Thoracic aorta (tissue), 1 donor: ENCODE results near the gene FGF6.

DNA sequence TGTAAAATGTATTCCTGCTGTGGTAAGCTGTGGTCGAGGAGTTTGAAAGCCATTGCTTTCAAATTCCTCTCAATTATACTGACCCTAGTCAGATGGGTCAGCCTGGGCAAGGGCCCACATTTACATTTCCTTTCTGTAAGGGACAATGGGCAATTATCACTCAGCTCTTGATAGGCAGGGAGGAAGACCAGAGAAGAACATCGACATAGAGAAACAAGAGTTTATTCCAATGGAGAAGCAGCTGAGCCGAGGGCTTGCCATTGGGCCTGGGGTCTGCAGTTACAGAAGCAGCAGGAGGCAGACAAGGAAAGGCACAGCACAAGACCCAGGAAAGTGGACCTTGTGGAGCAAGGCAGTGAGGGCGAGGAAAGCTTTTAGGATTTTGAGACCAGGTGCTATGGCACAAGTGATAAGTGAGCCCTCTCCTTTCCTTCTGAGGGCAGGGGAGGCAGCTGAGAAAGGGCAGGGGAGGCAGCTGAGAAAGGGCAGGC, 9.6 kb downstream of the NRIP2 start:
- RAMPAGE, long total RNA: no peak

GRCh38 chr12:2841077-2841402, 6.2 kb upstream of the NRIP2 start:
- RAMPAGE, long total RNA: no peak

DNA sequence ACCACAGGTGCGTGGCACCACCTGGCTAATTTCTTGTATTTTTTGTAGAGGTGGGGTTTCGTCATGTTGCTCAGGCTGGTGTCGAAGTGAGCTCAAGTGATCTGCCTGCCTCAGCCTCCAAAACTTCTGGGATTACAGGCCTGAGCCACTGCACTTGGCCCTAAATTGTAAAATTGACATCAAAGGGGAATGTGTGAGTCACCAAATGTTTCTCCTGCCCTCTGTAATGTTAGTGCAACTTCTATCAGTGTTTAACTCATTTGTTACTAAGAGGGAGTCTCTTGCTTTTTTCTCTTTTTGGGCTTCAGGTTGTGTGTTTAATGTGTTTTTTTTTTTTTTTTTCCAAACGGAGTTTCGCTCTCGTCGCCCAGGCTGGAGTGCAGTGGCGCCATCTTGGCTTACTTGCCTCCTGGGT, 2.3 kb downstream of the TULP3 start:
- RAMPAGE, long total RNA: no peak

DNA sequence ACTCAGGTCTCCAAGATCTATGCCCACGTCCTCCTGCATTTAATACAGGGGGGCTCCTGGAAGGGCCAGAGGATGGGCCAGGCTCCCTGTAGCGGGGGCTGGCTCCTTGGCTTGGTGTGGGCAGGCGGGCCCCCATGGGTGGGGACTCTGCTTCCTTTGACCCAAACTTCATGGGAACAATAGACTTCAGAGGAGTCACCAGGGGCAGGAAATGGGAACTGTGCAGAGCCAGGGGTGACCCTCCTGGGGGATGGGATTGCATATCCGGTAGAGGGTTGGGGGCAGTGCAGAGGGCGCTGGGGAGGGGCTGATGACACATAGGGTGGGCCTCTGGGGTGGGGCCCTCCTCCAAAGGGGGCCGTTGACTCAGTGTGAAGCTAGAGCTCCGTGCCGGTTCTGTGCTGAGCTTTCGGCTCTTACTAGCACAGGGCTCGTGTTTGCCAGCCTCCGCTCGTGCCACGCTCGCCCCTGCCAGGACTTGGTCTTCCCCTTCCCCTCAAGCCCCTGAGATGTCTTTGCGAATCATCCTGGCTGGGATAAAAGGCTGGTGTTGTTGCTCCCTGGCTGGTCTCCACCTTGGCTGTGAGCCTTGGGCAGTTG, 4.7 kb downstream of the TEAD4 start:
- RAMPAGE, long total RNA: no peak

DNA sequence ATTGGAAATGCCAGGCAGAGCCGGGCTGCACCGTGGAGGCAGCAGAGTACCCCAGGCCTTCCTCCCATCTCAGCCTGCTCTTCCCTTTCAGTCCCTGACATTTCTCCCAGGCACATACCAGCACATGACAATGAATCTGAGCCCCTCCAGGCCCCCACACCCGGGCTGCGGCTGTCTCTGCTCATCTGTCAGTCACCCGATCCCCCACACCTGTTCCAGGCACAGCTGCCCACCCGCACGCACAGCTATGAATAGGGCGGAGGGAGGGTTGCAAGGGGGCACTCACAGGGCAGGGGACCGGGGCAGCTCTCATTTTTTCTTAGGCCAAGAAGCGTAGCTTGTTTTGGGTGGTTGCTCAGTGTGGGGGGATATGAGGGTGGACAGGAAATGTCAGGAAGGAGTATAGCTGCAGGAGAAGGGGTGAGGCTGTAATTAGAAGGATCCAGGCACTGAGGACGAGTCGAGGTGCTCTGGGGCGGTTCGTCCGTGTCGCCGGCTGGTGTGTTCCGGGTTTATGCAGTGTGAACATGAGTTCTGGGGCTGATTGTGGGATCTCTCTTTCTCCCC, 43.6 kb upstream of the TSPAN9 start:
- RAMPAGE, long total RNA: no peak

DNA sequence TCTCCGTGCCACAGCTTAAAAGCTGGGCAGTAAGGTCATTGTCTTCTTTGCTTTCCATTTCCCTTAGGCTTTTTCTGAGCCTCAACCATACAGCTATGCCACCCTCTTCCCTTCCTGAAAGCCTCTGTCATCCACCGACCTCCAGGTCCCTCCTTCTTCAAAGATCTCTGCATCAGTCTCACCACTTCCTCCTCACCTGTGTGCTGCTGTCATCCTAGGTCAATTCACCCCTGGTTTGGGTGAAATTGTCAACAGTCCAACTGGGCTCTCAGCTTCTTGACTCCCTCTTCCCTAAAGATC, 15.7 kb upstream of the TSPAN9 start:
- RAMPAGE, long total RNA: no peak

DNA sequence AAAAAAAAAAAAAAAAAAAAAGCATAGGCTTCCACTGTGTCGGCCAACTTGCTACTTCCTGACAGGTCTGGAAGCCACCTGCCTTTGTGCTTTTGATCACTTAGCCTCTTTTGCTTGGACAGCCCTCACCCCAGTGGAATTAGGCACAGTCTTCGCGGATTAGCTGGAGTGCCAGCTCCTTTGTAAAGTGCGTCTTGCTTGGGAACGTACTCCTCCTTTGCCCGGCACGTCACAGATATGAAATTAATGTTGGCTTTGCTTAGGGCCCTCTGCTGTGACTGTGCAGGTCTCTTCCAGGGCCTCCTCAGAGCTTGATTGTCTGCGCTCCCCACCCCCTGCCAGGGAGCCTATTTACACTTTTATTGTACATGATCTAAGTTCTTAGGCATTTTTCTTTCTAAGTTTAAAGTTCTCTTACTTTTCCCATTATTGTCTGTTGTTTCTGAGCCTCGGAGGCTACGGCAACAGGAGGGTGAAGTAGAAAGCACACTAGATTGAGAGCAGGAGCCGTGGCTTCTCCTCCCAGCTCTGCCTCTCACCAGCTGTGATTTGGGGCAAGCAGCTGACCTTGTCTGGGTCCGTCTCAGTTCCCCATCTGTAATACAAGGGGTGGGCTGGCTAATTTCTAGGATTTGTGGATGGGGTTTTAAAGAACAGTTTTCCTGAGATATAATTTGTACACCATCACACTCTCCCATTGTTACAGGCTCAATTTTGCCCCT, 81.7 kb downstream of the TSPAN9 start:
- RAMPAGE, long total RNA: no peak

- RAMPAGE, long total RNA: no peak
These were observed 128.8 kb downstream of the TSPAN9 start for GRCh38 chr12:3205778-3206631.

DNA sequence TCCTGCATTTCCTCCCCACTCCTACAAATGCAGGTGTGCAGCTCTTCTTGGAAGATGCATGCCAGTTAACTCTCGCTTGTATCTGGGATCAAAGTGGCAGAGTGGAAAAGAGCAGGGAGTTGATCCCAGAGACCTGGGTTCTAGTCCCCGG, 136.6 kb downstream of the TSPAN9 start:
- RAMPAGE, long total RNA: no peak

DNA sequence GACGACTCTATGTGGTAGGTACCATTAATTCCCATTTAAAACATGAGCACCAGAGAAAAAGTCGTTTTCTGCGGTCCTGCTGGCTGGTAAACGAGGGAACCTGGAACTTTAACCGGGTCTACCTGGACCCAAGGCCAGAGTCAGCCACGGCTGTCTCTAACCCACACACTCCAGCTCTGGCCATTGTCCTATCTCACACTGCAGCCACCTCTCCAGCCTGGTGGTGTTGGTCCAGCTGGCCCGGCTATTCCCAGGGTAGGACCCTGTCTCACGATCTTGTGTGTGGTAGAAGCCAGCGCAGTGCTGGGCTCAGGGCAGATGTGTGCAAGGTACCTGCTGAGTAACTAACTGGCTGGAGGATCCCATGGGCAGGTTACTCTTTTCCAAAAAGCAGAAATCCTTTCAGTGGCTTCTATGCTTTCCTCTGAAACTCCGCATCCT, 187.6 kb downstream of the TSPAN9 start:
- RAMPAGE, long total RNA: no peak

- RAMPAGE, long total RNA: no peak
These were observed 201.2 kb downstream of the TSPAN9 start for GRCh38 chr12:3278424-3278818.

DNA sequence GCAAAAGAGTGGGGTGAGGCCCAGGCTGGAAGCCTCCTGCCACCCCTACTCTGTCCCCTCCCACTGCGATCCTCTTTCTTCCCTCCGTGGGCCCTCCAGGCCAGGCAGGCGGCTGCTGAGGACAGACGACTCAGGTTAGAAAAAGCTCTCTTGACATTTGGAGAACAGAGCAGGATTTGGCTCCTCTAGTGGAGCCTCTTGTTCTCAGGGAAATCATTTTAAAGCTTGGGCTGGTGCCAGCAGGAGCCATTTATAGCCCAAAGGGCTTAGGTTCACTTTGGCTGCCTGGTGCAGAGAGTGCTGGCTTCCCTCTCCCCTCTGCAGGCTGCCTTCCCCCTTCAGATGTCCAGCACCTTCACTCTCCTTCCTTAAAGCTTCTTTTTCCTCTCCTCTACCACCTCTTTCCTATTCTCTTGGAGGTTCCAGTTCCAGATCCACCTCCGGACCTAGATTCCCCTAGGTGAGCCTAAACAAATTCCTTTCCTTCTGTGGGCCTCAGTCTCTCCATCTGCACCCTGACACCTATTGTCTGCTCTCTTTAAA, 43.1 kb downstream of the PRMT8 start:
- RAMPAGE, long total RNA: no peak

GRCh38 chr12:3704618-3705244, 48.2 kb downstream of the CRACR2A start:
- RAMPAGE, long total RNA: no peak

DNA sequence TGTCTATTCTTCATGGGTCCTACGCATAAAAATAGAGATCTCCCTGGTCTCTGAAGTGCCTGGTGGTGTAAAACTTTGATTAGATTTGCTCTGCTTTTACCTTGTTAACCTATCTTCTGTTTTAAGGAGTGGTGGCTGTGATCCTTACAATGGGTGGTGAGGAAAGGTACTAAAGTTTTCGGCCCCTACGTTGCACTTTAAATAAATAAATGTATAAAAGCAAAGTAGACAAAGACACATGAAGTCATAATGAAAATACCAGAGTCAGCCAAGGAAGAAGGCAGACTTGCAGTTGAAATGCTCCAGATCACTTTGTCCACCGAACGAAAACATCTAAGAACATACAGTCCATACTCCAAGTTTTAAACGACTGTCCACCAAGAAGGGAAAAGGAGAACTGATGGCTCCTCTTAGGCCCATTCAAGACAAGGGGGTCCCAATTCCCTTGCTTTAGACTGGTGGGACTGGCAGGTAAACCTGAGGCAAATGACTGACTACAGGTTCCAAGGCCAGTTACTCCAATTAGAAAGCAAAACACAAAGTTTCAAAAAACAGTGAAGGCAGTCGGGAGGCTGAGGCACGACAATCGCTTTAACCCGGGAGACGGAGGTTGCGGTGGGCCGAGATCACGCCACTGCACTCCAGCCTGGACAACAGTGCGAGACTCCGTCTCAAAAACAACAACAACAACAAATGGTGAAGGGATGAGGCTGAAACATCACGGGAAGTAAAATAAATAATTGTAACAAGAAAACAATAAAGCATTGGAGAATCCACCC, 757 bp downstream of the PARP11 start:
- RAMPAGE, long total RNA: no peak

GRCh38 chr12:4275967-4276518, 2.5 kb downstream of the CCND2 start:
- RAMPAGE, long total RNA: no peak

DNA sequence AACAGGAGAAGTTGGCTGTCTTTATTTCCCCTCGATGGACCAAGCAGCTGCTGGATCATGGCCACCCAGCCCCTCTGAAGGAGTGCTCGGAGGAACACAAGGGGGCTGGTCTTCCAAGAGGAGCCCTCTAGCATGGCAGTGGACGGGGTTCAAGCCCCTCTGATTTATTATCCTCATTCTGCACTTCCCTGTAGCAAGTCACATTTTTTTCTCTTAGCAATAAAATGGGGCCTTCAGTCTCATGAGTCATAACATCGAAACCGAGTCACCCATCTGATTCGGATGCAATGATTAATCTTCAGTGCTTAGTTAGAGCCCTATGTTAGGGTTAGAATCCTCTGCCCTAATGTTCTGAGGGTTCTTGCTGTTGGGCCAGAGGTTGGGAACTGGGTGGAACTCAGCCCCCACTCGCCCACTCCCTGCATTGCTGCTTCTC, 14.2 kb downstream of the CCND2 start:
- RAMPAGE, long total RNA: no peak

DNA sequence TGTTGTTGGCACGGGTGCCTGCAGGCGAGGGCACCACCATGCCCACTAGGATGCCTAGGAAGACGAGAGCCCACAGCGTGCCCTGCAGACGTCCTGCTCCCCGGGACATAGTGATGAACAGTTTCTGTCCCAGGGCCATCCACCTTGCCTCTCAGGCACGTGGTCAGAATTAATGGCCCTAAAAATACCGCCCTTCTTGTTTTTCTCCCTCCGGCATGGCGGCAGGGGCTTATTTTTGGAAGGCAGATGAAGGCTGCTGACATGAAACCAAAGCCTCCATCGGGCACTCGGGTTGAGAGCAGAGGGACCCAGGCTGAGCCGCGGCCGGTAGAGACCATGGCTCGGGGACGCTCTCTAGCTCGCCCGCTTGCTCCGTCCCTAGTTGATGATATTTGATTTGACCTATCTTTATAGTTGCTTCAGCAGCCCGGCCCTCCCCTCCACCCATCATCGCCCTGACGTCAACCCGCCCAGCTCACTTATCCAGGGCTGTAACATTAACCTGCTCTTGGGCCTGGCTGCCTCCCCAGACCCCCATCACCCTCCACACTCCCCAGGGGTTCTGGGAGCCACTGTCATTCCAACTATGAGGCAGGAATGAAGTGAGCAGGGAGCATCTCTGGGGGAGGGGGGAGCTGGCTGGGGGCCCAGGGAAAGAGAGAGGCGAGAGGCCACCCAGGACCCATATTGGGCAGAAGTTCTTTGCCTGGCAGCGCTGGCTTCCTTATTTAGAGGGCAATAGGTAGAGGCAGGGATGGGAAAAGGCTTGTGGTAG, at the start of gene FGF6:
FGF6 (minus strand) TSS at position 384 of the 775 bp plus-strand sequence.
- RAMPAGE, long total RNA: no peak

- RAMPAGE, long total RNA: no peak
These were observed 31.5 kb upstream of the FGF6 start for GRCh38 chr12:4477143-4477497.

GRCh38 chr12:4488190-4488954, 42.8 kb upstream of the FGF6 start:
- RAMPAGE, long total RNA: no peak

DNA sequence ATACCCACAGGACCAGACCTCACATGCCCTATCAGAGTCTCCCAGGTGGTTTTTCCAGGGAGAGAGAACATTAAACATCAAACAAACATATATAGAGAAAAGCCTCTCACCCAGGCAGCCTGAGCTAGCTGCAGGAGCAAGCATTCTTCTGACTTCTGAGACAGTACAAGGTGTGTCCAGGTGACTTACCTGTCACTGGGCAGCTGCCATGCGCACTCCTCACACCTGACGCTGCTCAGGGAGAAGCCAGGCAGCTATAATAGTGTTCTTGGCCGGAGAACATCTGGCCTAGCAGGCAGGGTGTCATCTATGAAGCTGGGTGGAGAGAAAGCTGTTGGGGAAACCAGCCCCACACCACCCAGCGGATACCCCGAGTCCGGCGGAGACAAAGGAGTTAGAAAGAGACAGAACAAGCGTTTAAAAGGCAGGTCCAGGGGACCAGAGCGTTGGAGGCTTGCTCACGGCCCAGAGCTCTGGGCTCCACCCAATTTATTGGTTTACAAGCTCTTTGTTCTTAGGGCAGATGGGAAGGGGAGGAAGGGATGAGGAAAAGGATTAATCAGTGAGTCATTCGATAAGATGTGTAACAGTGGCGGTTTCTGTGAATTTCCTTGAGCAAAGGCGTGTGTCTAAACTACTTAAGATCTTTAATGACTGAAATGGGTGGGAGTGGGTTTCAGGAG, 383 bp upstream of the GALNT8 start:
- RAMPAGE, long total RNA: no peak